Measurements from ENCODE around the genes TIMM8B and NCAM1.

DNA sequence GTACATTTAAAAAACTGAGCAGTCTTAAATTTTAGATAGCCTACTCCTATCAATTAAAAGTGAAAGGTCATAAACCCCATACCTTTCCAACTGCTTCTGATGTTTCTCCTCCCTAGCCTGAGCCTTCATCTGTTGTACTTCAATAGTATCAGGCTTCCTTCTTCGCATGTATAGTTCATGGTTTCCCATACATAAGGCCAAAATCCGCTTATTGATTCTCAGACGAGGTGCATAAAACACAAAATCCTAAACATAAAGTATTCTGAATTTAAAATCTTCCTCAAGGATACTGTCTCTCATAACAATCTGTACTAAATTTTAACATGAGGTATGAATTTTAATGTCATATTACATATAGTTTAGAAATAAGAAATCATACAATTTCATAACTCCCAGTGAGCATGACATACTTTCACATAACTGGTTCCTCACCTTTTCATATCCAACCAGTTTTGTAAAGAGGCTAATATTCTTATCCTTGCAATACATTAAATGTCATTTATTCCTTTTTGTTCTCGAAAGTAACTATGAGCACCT lies 42.5 kb downstream of the RDX start:
- RRBS: no CpG with 5 or more reads among the region's 4 CpGs

DNA sequence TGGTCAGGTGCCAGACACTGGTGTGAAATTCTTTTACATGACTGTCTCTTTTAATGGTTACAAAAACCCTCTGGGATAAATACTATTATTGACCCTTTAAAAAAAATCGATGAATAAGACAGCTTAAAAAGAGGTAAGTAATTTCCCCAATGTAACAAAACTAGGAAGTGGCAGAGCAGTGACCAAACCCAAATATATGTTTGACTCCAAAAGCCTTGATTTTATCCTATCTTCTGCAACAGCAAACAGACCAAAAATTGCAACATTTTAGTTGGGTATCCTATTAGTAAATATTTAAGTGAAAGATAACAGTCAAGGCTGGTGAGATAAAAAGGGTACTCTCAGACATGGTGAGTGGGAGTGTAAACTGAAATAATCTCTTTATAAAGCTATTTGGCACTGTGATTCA lies 1.8 kb upstream of the RDX start:
- RRBS: no CpG with 5 or more reads among the region's 1 CpG

- RRBS: no CpG with 5 or more reads among the region's 2 CpGs
Observed at GRCh38 chr11:111132180-111132545, 113.4 kb upstream of the POU2AF2 start.

DNA sequence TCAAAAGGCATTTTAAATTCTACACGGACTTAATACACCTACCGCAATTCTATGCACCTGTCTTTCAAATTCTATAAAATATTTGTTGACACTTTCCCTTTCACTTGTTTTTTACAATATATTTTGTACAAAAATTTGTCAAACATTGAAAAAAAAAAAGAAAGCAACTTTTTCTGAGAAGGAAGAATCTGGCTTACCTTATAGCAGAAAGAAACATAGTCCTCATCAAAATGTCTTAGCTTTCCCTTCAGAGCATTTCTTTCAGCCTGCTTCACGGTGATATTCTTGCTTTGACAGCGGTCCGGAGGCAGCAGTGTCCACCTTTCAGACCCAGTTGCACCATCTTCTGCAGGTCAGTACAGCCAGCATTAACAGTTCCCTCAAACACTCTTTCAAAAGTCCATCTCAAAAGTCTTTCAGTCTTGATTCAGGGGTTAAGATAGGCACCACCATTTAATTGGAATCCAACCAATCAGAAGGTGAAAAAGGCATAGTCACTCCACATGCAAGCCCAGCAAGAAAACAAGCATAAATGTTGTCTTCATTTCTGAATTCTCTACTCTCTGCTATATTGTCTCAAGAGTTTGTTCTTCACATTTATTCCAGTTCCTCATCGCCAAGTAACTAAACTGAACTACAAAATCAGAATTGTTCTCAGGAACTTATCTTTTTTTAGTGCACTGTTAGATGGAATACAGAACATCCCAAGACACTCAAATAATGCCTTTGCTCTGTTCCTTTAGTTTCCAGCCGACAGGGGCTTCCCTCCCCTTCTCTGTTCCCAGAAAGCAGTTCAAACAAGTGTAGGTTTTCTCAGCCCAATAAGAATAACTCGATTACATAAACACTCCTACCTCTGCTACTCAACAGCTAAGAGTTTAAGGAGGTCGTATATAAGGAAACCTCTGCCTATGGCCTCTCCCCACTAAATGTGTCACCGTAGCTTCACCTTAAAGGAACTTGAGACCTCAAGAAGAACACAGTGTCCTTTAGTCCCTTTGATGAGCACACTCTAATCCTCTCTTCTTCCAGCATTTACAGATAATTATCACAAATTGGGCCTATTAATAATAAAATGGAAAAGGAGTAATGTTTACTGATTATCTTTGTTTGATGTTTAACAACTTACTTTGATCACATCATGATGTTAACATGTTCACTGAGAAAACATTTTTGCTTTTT lies 6.7 kb downstream of the POU2AF3 start:
- RRBS: no CpG with 5 or more reads among the region's 10 CpGs

DNA sequence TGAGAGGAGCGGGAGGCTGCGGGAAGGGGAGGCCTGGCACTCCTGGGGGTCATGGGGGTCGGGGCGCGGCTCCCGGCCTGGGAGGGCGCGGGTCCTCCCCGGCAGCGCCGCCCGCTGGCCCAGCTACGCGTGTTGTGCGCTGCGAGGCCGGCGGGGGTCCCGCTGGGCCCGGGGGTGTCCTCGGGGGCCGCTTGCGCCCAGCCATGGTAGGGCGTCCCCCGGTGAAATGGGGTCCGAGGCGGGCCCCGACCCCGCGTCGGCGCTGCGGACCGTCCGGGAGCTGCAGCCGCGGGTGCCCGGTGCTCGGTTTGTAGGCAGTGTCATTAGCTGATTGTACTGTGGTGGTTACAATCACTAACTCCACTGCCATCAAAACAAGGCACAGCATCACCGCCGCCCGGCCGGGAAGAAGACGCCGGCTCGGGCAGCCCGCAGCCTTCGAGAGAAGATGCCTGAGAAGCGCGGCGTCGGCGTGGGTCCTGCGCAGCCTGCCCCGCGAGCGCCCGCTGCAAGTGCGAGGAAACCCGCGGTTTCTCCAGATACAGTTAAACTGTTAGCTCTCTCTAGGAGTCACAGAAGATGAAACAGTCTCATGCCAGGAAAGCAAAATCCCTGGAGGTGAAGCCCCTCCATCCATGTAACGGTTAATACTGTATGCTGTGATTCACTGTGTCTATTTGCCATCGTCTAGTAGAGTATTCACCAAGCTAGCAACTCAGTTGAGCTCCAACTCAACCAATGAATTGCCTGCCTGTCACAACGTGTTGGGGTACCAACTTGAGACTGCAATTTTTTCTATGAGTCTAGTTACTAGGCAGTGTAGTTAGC lies 667 bp upstream of the BTG4 start:
- RRBS: 2% methylated on average over 30 of the region's 64 CpGs

DNA sequence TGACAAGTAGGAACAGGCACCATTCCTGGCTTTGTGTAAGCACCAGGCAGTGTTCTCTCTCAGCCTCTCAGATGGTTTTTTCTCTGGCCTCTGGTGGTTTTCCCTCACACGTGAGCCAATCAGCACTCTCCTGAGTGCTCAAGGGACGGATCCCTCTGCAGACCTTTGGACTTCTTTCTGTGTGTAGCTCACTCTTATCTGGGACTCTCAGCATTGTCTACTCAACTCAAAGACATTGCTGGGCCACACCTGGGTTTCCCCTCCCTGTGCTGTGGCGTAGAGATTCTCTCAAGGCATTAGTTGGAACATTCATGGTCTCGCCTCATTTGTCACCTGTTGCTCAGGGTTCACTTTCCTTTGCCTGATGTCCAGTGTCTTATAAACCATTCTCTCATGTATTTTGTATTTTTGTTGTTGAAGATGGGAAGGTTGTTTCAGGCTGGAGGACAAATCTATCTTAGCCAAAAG lies 21.4 kb downstream of the SIK2 start:
- RRBS: no CpG with 5 or more reads among the region's 4 CpGs

GRCh38 chr11:111764761-111765053 lies 1.5 kb downstream of the PPP2R1B start:
- RRBS: no CpG with 5 or more reads among the region's 2 CpGs

DNA sequence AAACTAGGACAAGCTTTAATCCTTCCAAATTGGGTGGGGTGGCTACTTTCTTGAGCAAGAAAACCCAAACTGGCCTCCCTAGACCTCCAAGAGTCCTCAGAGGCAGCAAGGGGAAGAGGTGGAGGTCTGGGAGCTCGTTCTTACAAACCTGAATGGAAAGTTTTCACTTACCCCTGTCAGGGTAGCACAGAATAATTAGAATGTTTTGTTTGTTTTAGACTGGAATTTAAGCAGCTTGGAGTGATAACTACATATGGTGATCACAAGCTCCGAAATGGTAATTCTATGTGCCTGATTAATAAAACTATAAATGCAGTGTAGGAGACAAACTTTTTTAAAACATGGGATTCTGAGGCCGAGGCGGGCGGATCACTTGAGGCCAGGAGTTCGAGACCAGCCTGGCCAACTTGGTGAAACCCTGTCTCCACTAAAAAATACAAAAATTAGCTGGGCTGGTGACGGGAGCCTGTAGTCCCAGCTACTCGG lies 939 bp upstream of the PPP2R1B start:
- RRBS: no CpG with 5 or more reads among the region's 8 CpGs

DNA sequence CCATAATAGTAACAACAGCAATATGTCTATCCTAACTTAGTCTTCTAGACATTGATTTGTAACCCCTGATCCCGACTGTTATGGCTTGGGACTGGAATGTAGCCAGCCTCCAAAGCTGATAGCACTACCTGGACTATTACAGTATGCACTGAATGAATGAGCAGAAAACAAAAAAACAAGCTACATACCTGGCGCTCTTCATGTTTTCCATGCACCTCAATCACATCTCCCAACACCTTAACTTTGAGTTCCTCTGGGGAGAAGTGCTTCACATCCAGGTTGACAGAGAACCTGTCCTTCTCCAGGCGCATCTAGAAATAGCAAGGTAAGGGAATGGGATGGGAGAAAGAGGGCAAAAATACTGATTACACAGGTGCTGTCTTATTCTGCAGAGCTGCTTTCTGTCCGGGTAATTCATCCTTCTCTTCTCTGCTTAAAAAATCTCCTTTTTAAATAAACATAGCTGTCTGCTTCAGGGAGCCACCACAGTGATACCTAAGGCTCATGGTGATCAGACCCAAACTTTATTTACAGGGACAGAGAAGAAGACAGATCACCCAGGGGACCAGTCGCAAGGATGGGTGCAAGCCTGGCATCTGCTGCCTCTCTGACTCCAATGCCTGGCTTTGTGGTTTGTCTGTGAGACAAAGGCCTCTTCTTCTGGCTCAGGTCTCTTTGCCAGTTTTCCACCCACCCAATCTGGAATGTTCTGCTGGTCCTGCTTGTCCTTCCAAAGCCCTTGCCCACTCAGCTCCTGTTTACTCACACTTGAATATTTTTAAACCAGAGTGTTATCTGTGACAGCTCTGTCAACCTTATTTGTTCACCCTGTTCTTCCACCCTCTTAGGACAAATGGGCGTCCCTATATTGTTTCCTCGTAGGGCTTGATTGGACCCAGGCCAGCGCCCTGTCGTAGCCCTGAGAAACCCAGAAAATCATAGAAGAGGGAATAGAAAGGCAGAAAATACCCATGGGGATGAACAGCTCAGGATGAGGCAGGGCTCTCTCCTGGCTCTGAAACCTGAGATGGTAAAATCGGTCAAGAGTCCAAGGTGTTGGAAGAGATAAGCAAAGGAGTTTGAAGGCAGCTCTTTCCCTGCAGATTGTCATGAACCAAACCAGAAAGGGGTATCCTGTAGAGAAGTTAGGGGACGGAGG lies 1.1 kb downstream of the CRYAB start:
- RRBS: no CpG with 5 or more reads among the region's 11 CpGs

- RRBS: no CpG with 5 or more reads among the region's 1 CpG
Observed at GRCh38 chr11:111924378-111924724, 5.6 kb downstream of the C11orf52 start.

DNA sequence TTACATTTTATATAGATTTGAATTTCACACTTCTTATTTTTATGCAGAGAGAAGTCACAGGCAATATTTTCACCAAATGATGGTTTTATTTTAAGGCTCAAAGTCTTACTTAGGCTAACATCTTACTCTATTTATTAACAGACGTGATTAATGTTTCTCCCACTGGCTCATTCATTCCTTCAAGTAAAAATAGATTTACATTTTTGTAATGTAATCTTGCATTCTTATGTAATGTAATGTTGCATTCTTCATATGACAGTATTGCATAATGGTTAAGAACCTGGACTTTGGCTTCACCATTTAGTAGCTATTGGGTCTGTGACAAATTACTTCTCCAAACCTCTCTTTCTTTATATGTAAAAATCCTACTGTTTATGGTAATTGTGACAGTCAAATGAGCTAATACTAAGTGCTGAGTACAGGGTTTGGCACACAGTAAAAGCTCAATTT lies 3.3 kb upstream of the DIXDC1 start:
- RRBS: no CpG with 5 or more reads among the region's 1 CpG

DNA sequence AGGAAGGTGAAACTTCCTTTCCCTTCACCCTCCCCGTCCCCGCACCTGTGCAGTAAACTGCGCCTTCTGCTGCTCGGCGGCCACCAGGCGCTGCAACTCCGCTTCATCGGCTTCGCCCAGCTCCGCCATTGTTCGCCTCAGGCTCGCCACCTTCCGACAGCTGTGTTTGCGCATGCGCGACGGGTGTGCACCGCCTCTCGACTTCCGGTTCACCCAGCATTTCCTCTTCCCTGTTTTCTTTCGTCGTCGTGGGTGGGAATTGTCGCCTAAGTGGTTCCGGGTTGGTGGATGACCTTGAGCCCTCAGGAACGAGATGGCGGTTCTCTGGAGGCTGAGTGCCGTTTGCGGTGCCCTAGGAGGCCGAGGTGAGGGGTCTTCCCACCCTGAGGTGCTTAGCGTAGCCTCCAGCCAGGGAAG lies at the start of gene TIMM8B:
Gene TIMM8B (minus strand): TSS at position 162 of the 417 bp plus-strand sequence.
- RRBS: 1% methylated on average over 4 of the region's 31 CpGs

DNA sequence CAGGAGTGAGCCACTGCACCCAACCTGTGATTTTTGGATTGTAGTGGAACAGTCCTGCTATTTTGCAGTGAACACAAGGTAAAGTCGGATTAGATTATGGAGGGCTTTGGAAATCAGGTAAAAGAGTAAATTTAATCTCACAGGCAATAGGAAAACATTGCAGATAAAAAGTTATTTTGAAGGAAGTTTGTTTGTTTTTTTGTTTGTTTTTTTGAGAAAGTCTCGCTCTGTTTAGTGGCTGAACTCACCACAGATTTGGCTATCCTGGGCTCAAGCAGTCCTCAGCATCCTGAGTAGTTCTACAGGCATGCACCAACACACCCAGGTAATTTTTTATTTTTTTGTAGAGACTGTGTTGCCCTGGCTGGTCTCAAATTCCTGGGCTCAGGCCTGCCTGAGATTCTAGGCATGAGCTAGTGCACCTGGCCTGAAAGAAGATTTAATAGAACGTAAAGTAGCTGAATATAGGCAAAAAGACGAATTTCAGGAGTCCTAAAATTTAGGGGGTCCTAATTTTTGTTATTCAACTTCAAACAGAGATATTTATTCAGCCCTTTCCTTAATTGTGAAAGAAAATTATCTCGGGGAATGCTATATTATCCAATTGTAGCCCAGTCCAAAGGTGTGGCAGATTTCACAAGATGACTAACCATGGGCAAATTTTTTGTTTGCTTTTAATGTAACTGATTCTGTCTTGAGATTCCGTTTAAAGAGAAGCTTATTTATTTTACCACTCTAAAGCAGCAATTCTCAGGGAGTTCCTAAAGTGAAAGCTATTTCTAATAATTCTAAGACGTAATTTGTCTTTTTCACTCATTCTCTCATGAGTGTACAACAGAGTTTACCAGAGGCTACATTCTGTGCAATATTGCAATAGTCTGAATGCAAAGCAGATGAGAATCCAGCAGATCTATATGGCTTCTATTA lies 1.0 kb downstream of the IL18 start:
- RRBS: no CpG with 5 or more reads among the region's 7 CpGs

- RRBS: no CpG with 5 or more reads among the region's 8 CpGs
Observed at GRCh38 chr11:112363910-112364516, 103.4 kb upstream of the PLET1 start.

- RRBS: no CpG with 5 or more reads among the region's 4 CpGs
Observed at GRCh38 chr11:112523364-112523743, 262.7 kb upstream of the PLET1 start.

DNA sequence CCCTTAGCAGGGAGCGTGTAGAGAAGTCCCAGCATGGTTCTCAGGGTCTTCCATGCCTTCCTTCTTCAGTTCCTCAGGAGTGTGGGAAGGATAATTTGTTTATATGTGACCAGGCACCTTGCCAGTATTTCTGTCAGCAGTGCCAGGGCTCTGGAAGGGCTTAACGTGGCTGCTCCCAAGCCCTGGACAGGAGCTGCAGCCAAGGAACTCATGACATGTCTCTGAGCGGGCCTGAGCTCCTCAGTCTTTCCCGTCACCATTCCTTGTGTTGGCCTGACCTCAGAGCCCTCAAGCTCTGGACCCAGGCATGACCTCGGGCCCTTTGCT lies 264.0 kb upstream of the PLET1 start:
- RRBS: no CpG with 5 or more reads among the region's 5 CpGs

DNA sequence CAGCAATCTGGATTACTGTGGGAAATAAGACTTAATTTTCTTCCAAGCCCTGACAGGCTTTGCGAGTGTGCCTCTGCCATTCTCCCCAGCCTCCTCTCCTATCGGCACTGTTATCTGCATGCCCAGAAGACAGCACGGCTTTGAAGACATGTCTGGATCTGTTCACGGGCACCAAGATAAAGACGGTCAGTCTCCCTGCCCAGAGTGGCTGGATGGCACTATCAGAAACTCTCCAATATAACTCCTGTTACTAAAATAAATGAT lies 182.7 kb upstream of the NCAM1 start:
- RRBS: no CpG with 5 or more reads among the region's 5 CpGs

- RRBS: 2% methylated on average over 18 of the region's 76 CpGs
Observed at GRCh38 chr11:112960974-112962132, at the start of gene NCAM1. Gene NCAM1, plus strand, starts transcription at chr11:112961420.

Data from foreskin fibroblast (primary cell).